Skeletal muscle cell (primary cell): Measurements from ENCODE around the gene EFCAB6.

GRCh38 chr22:43811997-43812815 is at the start of gene EFCAB6:
Gene EFCAB6 (minus strand): TSS chr22:43812305.
- RRBS = 2% methylated on average over 15 of the region's 69 CpGs

- RRBS = no CpG with 5 or more reads among the region's 18 CpGs
Measured at GRCh38 chr22:43919024-43919988, 4.3 kb upstream of the PNPLA3 start.

DNA sequence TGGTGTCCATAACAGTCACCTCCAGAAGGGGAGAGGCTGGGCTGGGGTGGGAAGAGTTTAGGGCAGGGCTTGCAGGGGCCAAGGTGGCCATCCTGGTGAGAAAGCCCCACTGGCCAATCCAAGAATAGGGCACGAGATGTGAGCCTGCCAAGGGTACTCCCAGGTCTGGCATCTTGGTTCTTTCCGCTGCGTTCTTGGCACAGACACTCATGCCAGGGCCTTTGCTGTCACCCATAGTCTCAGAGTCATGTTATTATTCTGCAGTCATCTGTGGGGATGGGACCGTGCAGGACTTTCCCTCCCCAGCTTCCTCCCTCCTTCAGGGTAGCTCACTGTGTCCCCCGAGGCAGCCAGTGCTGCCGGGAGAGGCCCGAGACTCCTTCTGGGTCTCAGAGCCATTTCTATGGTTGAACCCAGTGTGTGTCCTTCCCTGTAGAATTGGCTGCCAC is 60.3 kb downstream of the PARVB start:
- RRBS = no CpG with 5 or more reads among the region's 7 CpGs

GRCh38 chr22:44088966-44089614 is 65.0 kb downstream of the PARVB start:
- RRBS = 67% methylated on average over 3 of the region's 18 CpGs

- RRBS = no CpG with 5 or more reads among the region's 11 CpGs
Measured at GRCh38 chr22:44172287-44172708, 8.4 kb upstream of the PARVG start.

- RRBS = no CpG with 5 or more reads among the region's 15 CpGs
Measured at GRCh38 chr22:44291905-44292372, 20.8 kb downstream of the SHISAL1 start.

GRCh38 chr22:44357812-44358359 is 45.1 kb upstream of the SHISAL1 start:
- RRBS = no CpG with 5 or more reads among the region's 18 CpGs

GRCh38 chr22:44383463-44384241 is 70.9 kb upstream of the SHISAL1 start:
- RRBS = 34% methylated on average over 4 of the region's 12 CpGs

DNA sequence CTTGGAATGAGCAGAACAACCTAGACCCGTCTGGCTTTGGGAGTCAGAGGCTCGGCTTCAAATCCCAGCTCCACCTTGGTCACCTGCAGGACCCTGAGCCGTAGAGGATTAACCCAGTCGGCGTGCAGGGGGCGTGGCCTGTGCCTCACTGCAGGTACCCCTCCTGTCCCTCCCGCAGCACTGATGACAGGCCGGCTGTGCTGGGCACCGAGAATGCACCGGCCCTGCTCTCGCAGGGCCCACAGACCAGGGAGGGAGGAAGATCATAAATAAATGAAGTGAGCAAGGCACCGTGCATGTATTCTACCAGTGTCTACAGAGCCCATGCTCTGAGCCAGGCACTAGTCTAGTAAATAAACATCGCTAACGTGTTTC is 53.6 kb downstream of the RTL6 start:
- RRBS = no CpG with 5 or more reads among the region's 14 CpGs

- RRBS = 47% methylated on average over 3 of the region's 9 CpGs
Measured at GRCh38 chr22:44665092-44665513, 36.9 kb upstream of the PRR5 start.

GRCh38 chr22:44714466-44715464 is 12.8 kb downstream of the PRR5 start:
- RRBS = 28% methylated on average over 3 of the region's 28 CpGs

DNA sequence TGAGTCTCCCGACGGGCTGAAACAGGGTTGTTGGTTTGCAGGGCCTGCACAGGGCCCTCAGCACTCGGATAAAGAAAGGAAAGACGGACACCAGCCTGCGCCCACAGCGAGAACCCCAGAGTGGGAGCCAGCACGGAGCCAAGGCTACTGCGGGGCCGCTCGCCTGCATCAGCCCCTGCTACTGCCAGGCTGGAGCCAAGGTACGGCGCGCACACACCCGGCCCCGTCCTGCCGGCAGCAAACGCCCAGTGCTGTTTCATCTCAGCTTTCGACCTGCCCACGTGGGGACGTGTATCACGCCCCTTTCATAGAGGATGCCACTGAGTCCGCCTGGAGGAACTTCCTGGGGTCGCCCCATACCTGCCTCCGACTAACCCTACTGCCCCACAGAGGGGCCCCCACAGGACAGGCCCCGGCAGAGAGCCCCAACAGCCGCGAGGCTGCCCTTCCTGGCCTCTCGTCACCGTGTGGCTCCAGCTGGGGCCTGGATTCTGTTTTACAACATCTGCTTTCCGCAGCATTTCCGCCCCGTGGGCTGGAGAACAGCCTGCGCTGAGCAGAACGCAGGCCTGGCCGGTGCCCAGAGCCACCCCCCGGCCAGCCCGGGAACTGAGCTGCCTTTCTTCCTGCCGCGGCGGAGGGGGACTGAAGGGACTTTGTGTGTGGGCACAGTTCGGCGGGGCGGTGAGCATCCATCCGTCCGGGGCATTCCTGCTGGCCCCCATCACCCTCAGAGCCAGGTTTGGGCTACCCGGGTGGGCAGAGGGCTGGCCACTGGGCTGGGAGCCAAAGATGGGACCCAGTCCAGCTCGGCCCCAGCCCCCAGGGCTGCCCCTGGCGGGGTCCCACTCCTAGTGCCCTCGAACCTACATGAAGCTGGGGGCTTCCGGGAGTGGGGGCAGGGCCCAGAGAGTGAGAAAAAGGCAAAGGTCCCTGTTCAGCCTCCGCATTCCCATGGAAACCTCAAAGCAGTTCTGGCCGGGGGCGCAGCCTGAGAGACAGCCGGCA is 22.8 kb upstream of the ARHGAP8 start:
- RRBS = 8% methylated on average over 9 of the region's 54 CpGs

DNA sequence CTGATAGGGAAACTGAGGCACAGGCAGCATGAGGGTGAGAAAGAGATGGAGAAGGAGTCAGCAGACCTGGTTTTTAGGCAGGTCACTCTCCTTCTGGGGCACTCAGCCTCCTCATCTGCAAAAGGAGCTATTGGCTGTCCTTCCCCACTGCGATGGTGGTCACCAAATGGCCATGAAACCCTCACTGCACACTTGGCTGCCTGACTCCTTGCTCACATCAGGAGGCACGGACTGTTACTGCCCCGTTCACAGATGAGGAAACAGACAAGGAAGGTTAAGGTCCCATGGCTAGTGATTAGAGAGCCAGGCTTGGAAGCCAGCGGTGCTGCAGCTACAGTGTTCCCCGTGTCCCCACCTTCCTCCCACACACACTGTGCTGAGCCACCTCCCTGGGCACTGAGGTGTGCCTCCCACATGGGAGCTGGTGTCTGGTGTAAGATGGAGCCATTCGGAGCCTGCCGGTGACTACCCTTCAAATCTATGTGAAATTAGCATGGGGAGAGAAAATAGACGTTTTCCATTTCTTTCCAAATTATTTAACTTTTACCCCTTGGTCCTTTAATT is 2.6 kb downstream of the ARHGAP8 start:
- RRBS = no CpG with 5 or more reads among the region's 8 CpGs

DNA sequence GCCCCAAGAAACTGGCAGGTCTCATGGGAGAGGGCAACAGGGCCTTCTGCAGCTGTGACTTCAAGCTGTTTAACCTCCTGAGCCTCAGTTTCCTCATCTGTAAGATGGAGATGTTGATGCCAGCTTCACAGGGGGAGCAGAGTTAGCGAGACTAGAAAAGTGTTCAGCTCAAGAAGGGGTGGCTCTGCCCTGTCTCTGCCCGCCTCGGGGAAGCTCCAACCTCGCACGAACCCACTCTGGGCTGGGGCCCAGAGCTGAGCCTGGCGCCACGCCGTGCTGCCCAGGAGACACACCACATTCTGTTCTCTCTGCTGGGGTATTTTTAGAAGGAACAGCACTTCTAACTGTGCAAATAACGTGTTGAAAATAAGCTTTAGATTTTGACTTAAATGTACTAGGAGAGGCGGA is 74.1 kb downstream of the PHF21B start:
- RRBS = no CpG with 5 or more reads among the region's 10 CpGs

- RRBS = no CpG with 5 or more reads among the region's 10 CpGs
Measured at GRCh38 chr22:45140223-45140944, 23.3 kb upstream of the NUP50 start.

DNA sequence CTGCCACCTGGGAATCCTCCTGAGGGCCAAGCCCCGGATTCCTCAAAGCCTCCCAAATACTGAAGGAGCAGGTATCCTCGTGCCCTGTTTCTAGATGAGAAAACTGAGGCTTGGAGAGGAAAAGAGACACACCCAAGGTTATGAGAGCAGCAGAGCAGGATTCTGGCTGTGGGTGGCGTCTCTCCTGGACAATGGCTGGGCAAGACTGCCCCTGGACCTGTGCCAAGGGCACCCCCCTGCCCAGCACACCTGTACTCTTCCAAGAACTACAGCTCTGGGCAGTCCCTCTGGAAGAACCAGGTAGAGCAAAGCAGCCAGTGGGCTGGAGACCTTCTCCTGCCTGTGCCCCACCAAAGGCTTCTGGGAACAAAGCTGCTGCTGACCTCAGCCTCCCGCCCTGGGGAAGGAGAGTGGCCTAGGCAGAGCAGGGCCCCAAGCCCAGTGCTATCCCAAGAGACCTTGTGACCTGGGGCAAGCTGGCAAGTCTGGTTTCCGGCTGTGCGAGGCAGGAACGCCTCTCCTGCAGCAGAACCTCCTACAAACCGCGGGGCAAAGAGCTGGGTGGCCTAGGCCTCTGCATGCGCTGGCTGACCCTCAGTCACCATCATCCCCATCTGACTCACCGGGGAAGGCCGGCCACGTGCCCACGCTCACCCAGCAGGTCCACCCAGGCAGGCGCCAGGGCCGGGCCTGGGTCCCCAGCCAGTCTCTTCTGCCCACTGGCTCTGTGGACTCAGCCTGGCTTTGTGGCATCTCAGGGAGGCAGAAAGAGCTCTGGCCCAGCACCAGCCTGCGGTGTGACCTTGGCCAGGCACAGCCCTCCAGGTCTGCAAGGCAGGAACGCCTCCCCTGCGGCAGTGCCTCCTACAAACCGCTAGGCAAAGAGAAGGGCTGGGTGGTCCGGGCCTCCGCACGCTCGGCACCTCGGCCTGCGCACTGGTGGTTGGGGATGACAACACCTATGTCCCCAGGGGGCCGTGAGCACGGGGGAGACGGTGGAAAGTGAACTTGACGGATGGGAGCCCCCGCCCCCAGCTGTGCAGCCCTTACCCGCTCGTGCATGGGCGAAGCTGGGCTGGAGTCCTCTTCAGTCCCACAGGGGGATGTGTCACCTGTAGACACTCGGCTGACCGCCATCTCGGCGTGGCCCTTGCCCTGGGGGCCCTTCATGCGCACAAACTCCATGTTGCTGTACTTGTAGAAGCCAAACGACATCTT is 38.3 kb downstream of the KIAA0930 start:
- RRBS = 64% methylated on average over 5 of the region's 40 CpGs

- RRBS = no CpG with 5 or more reads among the region's 2 CpGs
Measured at GRCh38 chr22:45344308-45344562, 34.5 kb downstream of the FAM118A start.

- RRBS = no CpG with 5 or more reads among the region's 2 CpGs
Measured at GRCh38 chr22:45451513-45451712, 37.9 kb downstream of the RIBC2 start.

GRCh38 chr22:45533593-45534096 is 31.0 kb downstream of the FBLN1 start:
- RRBS = no CpG with 5 or more reads among the region's 22 CpGs

GRCh38 chr22:45863943-45864695 is 112.8 kb downstream of the WNT7B start:
- RRBS = 6% methylated on average over 3 of the region's 16 CpGs